Zone of skin (tissue), 1 donor: ENCODE measurements around the genes NALCN and ITGBL1.

DNA sequence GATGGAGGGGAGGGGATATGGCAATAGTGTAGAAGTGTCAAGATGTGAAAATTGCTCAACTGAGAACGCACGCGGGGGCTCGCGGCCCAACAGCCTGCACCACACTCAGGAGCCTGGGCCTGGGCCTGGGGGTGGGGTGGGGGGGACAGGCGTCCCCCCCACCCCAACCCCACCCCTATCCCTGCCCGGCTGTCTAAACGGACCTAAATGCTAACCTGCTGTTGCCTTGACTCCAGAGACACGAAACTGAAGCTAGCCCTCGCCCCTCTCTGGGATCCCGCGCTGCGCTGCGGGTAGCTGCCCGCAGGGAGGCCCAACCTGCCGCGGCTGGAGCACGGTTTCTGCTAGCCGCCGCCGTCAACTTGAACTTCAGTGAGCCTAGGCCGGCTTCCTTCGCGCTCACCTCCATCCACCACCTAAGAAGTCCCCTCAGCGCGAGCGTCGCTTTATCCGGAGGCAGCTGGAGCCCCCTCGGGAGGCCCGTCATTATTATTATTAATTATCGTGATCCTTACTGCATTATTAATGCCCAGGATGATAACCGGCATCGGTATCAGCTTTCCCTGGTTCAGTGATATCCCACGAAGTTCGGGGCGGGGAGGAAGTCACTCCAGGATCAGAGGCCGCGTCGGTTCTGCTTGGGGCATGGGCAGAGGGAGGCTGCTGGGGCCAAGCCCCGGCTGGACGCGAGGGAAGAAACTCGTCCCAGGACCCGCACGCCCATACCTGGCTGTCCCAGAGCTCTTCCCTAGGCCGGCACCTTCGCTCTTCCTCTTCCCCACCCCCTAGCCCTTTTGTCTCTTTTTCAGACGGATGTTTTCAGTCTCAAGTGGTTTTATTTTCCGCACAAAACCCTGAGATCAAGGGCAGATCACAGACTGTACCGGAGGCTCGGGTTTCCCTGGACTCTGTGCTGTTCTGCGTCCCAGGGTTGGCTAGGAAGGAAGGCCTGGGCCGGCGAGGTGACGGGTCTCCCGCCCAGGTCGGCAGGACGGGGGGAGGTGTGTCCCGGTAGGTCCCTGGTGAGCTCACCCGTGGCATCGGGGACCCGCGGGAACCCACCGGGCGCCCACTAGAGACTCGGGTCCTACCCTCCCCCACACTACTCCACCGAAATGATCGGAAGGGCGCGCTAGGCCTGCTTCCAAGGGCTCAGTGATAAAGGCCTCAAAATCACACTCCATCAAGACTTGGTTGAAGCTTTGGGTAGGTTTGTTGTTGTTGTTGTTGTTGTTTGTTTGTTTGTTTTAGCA, 7.6 kb downstream of the ZIC2 start:
- RRBS = 9% methylated on average over 31 of the region's 71 CpGs

GRCh38 chr13:101416129-101417073, at the start of gene NALCN:
NALCN (minus strand) TSS chr13:101416508.
- RRBS = 3% methylated on average over 59 of the region's 92 CpGs

DNA sequence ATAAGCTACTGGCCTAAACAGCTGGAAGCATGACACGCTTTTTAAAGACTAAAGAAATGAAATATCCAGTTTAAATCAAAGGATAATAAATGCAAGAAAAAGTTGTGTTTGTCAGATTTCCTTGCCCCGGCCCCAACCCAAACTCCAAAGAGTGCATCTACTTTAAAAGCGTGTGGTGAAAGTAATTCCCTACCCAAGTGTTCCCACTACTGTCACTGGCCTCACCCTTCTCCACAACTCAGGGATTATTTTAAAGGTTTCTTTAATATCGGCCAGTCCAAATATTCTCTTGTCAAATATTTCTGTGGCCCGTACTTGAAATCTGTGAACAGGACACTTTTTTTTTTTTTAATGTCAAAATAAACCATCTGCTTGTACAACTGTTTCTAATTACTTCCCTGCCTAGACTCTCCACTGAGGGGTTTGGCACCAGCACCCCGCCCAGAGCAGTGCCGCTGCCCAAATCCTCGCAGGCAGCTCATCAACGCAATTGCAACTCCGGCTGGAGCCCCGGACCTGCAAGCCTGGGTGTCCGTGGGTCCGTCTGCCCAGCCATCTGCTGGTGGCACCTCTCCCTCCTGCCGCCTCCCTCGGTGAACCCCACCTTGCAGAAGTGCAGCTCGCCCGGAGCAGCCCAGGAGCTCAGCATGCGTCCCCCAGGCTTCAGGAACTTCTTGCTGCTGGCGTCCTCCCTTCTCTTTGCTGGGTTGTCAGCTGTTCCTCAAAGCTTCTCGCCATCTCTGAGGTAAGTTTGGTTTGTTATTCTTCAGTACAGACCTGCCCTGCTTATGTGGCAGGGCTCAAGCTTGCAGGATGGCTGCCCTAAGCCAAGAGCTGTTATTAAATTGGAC, at the start of gene ITGBL1:
ITGBL1 (plus strand) TSS at position 489 of the 851 bp plus-strand sequence.
- RRBS = 20% methylated on average over 6 of the region's 20 CpGs

- RRBS = no CpG with 5 or more reads among the region's 8 CpGs
Measured at GRCh38 chr13:101624158-101624896, 171.9 kb downstream of the ITGBL1 start.

GRCh38 chr13:102112197-102112526, 195.4 kb upstream of the FGF14 start:
- RRBS = no CpG with 5 or more reads among the region's 8 CpGs

GRCh38 chr13:102658609-102659299, 36.1 kb downstream of the METTL21C start:
- RRBS = no CpG with 5 or more reads among the region's 4 CpGs

GRCh38 chr13:102799582-102800118, 731 bp downstream of the BIVM start:
- RRBS = 1% methylated on average over 37 of the region's 46 CpGs

DNA sequence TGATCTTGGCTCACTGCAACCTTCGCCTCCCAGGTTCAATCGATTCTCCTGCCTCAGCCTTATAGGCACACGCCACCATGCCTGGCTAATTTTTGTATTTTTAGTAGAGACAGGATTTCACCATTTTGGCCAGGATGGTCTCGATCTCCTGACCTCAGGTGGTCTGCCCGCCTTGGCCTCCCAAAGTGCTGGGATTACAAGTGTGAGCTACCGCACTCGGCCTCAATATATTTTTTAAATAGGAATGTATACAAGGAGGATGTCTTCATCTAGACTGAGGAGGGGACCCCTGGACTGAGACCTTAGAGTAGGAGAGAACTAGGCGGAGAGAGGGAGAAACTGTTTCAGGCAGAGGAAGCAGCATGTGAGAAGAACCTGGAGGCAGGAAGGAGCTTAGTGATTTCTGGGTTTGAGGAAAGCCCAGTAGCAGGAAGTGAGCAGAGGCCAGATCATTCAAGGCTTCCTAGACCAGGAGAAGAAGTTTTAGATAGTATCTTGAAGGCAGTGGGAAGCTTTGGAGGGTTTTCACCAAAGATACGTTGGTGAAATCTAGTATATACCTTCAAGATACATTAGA, 4.3 kb downstream of the ERCC5 start:
- RRBS = no CpG with 5 or more reads among the region's 9 CpGs

- RRBS = no CpG with 5 or more reads among the region's 4 CpGs
Measured at GRCh38 chr13:103066443-103066757, 183 bp upstream of the SLC10A2 start.

DNA sequence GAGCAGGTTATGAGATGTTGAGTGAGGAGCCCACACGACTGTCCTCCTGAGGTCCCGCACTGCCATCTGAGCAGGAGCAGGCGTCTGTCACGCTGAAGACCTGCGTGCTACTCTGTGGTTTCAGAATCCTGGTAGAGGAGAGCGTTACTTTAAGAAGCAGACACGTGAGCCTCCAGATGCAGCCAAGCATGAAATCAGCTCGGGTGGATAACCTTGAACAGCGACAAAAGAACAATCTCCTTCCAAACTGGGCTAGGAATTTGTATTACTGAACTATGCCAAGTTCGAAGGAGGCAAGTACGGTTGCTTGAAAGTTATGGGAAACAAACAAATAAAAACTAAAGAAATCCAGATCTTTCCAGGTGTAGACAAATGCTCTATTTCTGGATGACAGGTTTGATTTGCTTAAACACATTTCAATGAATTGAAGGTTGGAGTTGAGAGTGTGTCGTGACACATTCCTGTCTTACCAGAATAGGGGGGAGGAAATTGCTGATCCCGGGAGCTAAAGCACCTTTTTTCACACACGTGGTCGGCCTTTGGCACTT, 945.4 kb upstream of the SLC10A2 start:
- RRBS = no CpG with 5 or more reads among the region's 15 CpGs

- RRBS = no CpG with 5 or more reads among the region's 5 CpGs
Measured at GRCh38 chr13:105597435-105597811, 131.6 kb downstream of the DAOA start.

- RRBS = no CpG with 5 or more reads among the region's 11 CpGs
Measured at GRCh38 chr13:106099826-106100056, 435.7 kb downstream of the EFNB2 start.

GRCh38 chr13:106100057-106100640, 435.3 kb downstream of the EFNB2 start:
- RRBS = no CpG with 5 or more reads among the region's 7 CpGs

DNA sequence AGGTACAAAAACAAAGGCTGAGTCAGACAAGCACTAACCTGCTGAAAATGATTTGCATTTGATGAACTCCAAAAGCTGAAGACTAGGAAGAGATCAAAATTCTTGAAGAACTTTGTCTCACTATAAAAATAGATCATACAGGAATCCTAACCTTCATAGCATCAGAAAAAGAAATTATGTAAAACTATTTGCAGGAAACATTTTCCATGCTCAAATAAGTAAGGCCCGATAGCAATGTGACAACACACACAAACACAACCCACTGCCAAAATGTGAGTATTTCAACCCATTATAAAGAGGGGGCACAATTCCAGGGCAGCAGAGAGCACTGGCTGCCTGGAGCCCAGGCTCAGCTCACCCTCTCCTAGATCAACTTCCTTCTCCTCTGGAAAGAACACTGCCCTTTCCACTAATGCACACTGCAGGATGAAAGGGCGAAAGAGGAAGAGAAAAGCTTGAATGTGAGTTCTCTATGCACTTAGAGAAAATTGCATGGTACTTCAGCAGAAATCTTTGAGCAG, 381.3 kb downstream of the EFNB2 start:
- RRBS = no CpG with 5 or more reads among the region's 2 CpGs

DNA sequence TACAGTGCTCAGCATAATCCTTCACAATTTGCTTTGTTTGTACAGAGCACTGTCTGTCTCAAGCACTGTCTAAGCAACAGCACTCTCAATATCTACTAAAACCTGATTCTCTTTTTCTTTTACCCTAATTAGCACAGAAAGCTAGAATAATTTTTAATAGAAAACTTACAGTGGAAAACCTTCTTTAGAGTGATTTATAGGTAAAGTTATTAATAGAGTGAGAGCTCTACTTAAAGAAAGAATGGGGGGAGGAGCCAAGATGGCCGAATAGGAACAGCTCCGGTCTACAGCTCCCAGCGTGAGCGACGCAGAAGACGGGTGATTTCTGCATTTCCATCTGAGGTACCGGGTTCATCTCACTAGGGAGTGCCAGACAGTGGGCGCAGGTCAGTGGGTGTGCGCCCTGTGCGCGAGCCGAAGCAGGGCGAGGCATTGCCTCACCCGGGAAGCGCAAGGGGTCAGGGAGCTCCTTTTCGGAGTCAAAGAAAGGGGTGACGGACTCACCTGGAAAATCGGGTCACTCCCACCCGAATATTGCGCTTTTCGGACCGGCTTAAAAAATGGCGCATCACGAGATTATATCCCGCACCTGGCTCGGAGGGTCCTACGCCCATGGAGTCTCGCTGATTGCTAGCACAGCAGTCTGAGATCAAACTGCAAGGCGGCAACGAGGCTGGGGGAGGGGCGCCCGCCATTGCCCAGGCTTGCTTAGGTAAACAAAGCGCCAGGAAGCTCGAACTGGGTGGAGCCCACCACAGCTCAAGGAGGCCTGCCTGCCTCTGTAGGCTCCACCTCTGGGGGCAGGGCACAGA, 322.0 kb downstream of the EFNB2 start:
- RRBS = no CpG with 5 or more reads among the region's 34 CpGs

GRCh38 chr13:106376229-106376786, 159.2 kb downstream of the EFNB2 start:
- RRBS = 42% methylated on average over 5 of the region's 11 CpGs

DNA sequence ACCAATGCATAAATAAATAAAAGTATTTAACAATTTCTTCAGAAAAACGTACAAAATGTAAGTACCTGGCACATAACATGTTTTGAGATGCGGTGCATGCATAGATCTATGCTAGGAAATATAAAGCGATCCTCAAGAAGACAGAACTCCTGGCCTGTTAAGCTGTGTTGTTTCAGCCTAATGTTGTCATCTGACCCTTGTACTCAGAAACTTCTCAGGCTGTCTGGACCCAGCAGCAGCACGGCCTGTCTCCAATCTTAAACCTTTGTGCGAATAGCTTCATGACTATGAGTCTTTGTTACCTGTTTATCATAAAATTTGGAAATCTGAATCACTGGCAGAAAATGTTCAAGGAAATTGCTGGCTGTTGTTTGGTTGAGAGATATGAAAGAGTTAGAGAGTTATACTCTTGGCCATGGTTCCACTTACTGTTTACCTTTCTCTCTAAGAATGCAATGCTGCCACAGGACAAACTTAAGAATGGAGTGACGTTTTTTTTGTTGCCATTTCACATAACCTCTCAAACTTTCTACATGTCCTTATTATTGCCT, 59.7 kb downstream of the EFNB2 start:
- RRBS = no CpG with 5 or more reads among the region's 6 CpGs

DNA sequence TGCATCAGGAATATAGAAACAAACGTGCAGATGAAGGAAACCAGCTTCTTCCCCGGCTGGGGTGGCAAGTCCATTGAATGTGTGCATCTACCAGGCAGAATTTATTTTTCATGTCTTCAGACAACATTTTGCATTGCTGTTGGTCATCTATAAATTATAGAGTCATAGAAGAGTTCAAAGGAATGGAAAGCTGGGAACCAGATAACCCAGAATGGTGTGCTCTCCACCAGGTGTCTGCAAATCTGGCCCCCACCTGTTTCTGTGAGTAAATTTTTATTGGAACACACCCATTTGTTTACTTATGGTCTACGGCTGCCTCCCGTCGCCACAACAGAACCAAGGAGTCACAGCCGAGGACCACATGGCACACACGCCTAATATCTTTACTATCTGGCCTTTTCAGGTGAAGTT, 58.3 kb downstream of the EFNB2 start:
- RRBS = no CpG with 5 or more reads among the region's 7 CpGs

DNA sequence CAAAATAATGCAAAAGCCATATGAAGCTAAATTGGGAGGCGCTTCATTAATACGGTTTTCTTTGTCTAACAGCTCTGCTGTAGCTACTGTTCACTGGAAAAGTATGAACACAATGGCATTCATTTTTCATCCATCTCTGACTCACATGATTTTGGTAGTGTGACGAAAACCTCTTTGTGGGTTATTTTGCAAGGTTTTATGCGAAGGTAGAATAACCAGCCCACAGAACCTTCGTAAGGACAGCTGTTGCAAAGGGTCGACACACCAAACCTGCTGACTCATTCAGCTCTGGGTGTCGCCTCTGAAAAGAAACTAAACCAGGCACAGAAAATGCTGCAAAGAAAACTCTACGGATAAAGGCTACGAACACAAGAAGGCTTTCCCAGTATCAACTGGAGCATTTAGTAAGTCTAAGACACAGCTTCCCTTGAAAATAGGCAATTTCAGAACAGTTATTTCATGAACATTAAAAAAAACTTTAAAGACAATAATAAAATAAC, 27.5 kb downstream of the EFNB2 start:
- RRBS = no CpG with 5 or more reads among the region's 9 CpGs

GRCh38 chr13:106533534-106534296, 1.7 kb downstream of the EFNB2 start:
- RRBS = 1% methylated on average over 15 of the region's 37 CpGs